Body of pancreas (tissue), 2 donors: ENCODE measurements around the genes KEAP1, SMARCA4 and SPC24.

DNA sequence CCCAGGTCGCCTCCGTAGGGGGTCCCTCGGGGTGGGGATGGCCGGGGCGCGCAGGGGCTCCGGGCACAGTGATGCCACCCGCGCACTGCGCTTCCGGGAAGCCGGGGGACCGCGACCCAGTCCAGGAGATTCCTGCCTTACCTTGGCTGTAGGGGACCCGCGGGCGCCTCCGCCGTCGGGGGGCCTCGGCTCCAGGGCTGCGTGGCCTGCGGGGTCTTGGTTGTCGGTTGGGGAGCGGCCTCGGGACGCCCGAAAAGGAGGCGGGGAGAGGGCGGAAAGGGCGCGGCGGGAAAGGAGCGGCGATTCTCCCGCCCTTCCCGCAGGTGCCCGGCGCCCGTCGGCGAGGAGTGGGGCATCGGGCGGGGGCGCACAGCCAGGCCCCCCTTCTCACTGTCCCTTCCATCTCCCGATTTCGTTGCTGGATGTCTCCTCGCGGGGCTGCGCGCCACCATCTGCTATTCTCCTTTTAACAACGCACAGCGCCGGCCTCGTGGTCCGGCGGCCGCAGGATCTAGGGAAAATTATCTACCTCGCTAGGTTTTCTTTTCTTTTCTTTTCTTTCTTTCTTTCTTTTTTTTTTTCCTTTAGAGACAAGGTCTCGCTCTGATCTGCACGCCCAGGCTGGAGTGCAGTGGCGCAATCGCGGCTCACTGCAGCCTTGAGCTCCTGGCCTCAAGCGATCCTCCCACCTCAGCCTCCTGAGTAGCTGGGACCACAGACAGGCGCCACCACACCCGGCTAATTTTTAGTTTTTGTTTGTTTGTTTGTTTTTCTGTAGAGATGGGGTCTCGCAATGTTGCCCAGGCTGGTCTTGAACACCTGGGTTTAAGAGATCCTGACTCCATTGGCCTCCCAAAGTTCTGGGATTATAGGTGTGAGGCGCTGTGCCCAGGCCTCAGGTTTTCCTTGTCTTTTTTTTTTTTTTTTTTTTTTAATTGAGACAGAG lies at the start of gene KEAP1:
Gene KEAP1 (minus strand): TSS at position 257 of the 946 bp plus-strand sequence.
- PRO-cap, result bidirectional peak, plus-strand start at position 95 of the sequence, minus-strand start at position 87 of the sequence; bidirectional peak, plus-strand start at position 266 of the sequence, minus-strand start at position 229 of the sequence; unidirectional peak, minus-strand start at position 513 of the sequence
- RAMPAGE, long total RNA, 2 experiments, result start-site peak on the minus strand in 1 of 2 experiments, centred at position 253 of the sequence, 14 reads per replicate

DNA sequence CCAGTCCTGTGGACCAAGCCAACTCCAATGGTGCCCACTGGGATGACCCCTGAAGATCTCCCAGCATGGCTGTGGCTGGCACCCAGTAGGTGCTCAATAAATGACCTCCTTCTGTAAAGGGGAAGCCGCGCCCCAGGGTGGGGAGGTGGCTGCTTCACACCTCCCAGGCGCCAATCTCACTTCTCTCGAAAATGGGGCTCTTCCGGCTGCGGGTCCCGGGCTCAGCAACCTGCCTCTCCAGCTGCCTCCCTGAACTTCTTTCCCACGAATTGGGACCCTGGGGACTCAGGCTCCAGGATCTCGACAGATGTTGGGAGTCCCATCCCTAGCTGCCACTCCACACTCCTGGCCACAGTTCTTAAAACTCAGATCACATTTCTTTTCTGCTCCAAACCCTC lies 1.7 kb upstream of the S1PR5 start:
- PRO-cap, result no peak
- RAMPAGE, long total RNA, 2 experiments, result no peak in any of the 2 experiments

GRCh38 chr19:10643725-10644815 lies 10.1 kb upstream of the ILF3 start:
- PRO-cap, result no peak
- RAMPAGE, long total RNA, 2 experiments, result no peak in any of the 2 experiments

DNA sequence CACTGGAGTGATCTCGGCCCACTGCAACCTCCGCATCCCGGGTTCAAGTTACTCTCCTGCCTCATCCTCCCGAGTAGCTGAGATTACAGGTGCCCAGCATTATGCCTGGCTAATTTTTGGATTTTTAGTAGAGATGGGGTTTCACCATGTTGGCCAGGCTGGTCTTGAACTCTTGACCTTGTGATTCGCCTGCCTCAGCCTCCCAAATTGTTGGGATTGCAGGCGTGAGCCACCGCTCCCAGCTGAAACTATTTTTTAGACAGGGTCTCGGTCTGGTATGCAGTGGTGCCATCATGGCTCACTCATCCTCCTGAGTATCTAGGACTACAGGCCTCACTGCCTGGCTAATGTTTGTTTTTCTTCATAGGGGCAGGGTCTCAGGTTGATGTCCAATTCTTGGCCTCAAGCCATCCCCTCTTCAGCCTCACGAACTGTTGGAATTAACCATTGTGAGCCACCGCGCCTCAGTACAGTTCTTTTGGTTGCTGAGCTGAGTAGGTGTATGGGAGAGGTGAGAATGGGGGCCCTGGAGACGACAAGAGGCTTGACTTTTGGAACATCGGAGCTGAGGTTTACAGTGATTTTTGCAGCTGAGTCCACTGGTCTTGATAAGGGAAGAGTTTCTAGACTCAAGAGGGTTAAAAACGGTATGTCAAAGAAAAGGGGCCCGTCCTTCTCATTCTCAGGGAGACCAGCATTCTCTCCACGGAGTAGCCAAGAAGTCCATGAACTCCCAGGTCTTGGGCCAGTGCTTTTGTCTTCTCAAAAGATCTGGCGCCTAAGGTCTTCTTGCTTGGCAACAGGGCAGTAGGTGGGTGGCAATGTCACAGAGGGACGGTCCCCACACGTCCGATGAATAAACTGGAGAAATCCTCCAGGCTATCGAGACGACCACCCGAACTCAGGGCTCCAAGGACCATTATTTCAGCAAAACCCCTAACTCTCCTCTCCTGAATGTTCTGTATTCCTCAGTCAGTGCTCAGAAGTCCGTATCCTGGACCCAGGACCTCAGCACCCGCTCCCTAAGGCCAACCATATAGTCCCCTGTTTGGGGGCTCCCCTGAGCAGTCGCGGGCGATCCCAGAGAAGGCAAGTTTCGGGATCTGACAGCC lies 6.6 kb upstream of the QTRT1 start:
- PRO-cap, result no peak
- RAMPAGE, long total RNA, 2 experiments, result no peak in any of the 2 experiments

GRCh38 chr19:10719448-10720107 lies 1.7 kb downstream of the DNM2 start:
- PRO-cap, result no peak
- RAMPAGE, long total RNA, 2 experiments, result no peak in any of the 2 experiments

DNA sequence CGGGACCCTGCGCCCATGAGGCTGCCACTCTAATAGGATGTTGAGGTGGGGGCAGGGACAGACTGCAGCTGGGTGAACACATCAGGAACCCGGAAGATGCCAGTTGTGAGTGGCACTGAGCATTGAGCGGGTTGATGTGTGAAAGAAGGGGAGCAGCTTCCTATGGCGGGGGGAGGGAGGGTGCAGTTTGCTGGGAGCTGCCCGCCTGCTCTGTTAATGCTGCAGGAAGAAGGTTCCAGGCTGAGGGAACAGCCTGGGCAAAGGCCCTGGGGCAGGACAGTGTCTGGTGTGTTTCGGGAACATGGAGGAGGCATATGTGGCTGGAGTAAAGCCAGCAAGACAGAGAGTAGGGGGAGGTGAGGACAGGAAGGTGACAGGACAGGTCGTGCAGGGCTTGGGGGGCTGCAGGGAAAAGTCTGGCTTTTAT lies 29.8 kb downstream of the DNM2 start:
- PRO-cap, result no peak
- RAMPAGE, long total RNA, 2 experiments, result no peak in any of the 2 experiments

- PRO-cap, result no peak
- RAMPAGE, long total RNA, 2 experiments, result no peak in any of the 2 experiments
Observed at GRCh38 chr19:10820601-10821060, 15.4 kb downstream of the TMED1 start.

- PRO-cap, result no peak
- RAMPAGE, long total RNA, 2 experiments, result no peak in any of the 2 experiments
Observed at GRCh38 chr19:10872266-10872862, 1.0 kb downstream of the CARM1 start.

GRCh38 chr19:10896757-10897629 lies 25.6 kb downstream of the CARM1 start:
- PRO-cap, result no peak
- RAMPAGE, long total RNA, 2 experiments, result no peak in any of the 2 experiments

GRCh38 chr19:10898464-10899092 lies 27.2 kb downstream of the CARM1 start:
- PRO-cap, result no peak
- RAMPAGE, long total RNA, 2 experiments, result no peak in any of the 2 experiments

GRCh38 chr19:10927622-10928497 lies 579 bp downstream of the YIPF2 start:
- PRO-cap, result no peak
- RAMPAGE, long total RNA, 2 experiments, result no peak in any of the 2 experiments

DNA sequence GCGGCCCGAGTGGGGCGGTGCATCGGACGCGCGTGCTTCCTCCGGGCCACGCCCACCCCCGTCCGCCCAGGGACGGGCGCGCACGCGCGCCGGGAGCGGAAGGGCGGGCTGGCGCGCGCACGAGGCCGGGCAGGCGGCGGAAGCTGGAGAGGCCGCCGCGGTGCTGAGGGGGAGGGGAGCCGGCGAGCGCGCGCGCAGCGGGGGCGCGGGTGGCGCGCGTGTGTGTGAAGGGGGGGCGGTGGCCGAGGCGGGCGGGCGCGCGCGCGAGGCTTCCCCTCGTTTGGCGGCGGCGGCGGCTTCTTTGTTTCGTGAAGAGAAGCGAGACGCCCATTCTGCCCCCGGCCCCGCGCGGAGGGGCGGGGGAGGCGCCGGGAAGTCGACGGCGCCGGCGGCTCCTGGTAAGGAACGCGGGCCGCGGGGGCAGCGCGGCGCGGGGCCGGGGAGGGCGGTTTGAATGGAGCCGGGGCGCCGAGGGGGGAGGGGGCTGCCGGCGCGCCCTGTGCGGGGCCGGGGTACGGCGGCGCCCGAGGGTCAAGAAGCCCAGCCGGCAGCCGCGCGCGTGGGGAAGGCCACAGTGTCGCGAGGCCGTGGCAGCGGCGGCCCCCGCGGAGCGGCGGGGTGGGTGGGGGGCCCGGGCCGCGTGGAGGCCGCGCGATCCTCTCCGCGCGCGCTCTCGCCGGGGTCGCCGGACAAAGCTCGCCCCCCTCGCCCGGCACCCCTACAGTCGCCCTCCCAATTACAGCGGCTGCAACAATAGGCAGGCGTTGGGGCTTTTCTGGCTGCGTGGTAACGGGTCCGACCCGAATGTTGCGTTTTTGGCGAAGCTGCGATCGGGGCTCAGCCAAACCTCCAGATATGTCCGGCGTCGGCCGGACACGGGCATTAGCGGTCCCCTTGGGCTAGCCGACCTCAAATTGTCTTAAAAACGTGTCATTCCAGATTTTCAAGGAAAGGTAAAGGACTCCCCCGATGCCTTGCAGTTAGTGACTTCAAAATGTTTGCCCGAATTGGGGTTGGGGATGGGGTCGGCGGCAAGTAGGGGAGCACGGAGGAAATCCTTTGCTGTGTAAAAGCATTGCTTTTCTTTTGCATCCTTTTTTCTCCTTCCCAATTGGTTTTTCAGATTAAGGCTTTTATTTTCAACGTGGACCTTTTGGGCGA lies at the start of gene SMARCA4:
Gene SMARCA4 (plus strand): TSS at position 254 of the 1,161 bp plus-strand sequence.
- PRO-cap, result bidirectional peak, plus-strand start at position 128 of the sequence, minus-strand start outside the sequence
- RAMPAGE, long total RNA, 2 experiments, result start-site peak on the plus strand in 1 of 2 experiments, centred at position 245 of the sequence, 21 reads per replicate

- PRO-cap, result no peak
- RAMPAGE, long total RNA, 2 experiments, result start-site peak on the plus strand in 1 of 2 experiments, at chr19:10996219-10996360 at its widest, 27 reads per replicate
Observed at GRCh38 chr19:10995965-10996694, 35.3 kb downstream of the SMARCA4 start.

GRCh38 chr19:11059660-11060385 lies 29.4 kb upstream of the LDLR start:
- PRO-cap, result no peak
- RAMPAGE, long total RNA, 2 experiments, result no peak in any of the 2 experiments

- PRO-cap, result unidirectional peak, plus-strand start at chr19:11088532; bidirectional peak, plus-strand start at chr19:11089074, minus-strand start at chr19:11088778
- RAMPAGE, long total RNA, 2 experiments, result no peak in any of the 2 experiments
Observed at GRCh38 chr19:11088369-11088909, 824 bp upstream of the LDLR start.

- PRO-cap, result no peak
- RAMPAGE, long total RNA, 2 experiments, result no peak in any of the 2 experiments
Observed at GRCh38 chr19:11111232-11111792, 22.0 kb downstream of the LDLR start.

- PRO-cap, result no peak
- RAMPAGE, long total RNA, 2 experiments, result no peak in any of the 2 experiments
Observed at GRCh38 chr19:11135799-11136916, 19.4 kb downstream of the SPC24 start.

DNA sequence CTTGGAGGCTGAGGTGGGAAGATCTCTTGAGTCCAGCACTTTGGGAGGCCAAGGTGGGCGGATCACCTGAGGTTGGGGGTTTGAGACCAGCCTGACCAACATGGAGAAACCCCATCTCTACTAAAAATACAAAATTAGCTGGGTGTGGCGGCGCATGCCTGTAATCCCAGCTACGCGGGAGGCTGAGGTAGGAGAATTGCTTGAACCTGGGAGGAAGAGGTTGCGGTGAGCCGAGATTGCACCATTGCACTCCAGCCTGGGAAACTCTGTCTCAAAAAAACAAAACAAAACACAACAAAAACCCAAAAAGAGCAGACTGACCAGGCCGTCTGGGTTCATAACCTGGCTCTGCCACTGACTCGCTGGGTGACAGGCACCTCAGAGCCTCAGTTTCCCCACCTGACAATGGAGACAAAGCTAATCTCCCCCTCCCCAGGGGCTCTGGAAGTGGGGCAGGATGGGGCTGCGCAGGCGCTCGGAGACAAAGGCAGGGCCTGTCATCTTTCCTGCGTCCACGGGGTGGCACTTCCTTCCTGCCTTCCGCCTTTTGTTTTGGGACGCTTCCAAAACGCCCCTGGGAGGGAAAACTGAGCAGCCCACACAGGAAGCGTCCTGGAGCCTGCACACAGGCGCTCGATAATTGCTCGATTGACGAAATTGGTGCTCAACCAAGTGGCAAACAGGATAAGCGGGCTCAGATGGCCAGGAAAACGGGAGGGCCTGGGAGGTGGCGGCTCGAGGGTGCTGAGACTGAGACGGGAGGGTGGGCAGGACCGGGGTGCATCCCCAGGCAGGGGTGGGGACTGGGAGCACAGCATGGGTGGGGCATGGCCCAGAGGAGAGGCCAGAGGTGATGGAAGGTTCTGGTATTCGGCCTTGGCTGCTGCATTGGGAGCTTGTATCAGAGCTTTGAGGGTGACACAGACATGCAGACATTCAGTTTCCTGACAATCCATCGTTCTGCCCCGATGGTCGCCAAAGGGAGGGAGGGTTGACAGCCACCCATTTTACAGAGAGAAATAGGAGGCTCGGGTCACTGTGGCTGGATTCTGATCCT lies 17.9 kb downstream of the SPC24 start:
- PRO-cap, result no peak
- RAMPAGE, long total RNA, 2 experiments, result no peak in any of the 2 experiments

DNA sequence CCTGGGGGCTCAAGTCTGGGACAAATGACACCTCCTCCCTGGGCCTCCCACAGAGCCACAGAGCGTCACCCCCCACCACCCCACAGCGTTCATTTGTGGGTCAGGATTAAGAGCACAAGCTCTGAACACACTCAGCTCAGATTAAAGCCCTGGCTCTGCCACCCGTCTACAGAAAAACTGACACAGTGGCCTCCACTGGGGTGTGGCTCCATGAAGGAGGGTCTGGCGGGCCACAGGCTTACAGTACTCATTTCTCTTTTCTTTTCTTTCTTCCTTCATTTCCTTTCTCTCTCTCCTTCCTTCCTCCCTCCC lies 16.3 kb downstream of the SPC24 start:
- PRO-cap, result no peak
- RAMPAGE, long total RNA, 2 experiments, result no peak in any of the 2 experiments

- PRO-cap, result no peak
- RAMPAGE, long total RNA, 2 experiments, result no peak in any of the 2 experiments
Observed at GRCh38 chr19:11155351-11156344, at the start of gene SPC24. Gene SPC24, minus strand, starts transcription at chr19:11155782.